Myometrial cell (primary cell): ENCODE measurements around the gene MCM3.

- RAMPAGE, long total RNA = no peak
Measured at GRCh38 chr6:47478733-47479069, 1.1 kb downstream of the CD2AP start.

DNA sequence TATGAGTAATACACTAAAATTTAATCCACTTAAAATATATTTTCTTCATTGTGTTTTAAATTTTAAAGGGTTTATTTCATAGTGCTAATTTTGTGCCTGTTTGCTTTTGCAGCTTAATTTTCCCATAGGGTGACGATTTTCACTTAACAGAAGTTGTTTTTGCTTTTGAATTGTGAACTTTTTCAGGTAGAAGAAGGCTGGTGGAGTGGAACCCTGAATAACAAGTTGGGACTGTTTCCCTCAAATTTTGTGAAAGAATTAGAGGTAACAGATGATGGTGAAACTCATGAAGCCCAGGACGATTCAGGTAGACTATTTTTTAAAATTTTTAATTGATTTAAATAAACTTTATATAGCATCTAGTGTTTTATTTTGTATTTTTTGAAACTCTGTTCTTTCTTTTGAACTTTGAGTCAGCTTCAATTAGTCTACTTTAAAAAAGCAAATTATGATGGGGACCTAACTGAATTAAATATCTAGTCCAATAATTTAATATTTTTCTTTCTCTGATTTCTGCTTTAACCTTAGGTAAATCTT, 76.9 kb downstream of the CD2AP start:
- RAMPAGE, long total RNA = no peak

GRCh38 chr6:47786812-47787148, 4.9 kb downstream of the OPN5 start:
- RAMPAGE, long total RNA = no peak

- RAMPAGE, long total RNA = no peak
Measured at GRCh38 chr6:48111647-48111976, 615 bp upstream of the PTCHD4 start.

DNA sequence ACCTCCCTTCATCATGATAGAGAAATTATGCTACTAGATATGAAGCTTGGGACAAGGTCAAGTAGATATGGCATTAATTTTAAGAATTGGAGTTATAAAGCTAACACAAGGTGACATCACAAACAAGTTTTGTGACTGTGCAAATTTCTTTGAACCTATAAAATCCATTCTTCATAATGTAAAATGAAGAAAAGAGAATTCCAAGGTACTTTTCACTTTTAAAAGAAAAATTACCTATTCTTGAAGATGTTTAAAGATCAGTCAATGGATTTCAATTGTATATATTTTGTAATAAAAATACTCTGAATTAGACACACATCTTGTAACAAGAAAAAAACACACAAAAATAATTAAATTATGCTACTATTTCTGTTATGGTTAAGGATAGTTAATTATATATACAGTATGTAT, 604.3 kb upstream of the PTCHD4 start:
- RAMPAGE, long total RNA = no peak

DNA sequence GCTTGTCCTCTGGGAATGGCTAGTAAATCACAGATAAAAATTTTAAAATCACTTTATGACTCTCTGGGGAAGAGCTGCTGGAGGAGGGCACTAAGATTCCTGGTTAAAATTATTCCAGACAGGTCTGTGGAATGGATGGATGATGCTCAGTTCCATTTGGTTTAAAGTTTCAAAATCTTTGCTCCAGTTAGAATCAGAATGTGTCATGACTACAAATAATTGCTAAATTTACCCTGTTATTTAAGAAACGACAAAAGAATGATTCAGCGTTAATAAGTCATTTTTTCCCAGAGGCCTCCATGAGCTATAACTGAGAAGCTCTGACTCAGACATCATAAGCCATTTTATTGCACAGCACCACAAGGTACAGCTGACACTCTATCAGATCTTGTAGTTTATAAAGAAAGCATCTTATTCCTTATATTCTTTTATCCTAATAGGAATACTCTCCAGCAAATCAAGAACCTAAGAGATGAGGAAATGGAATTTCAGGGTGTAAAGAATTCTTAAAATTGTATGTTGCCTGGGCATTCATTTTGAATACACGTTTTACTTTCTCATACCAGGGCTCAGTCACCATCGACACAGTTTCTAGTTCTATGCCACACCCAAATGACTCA, 636.1 kb downstream of the MMUT start:
- RAMPAGE, long total RNA = no peak

DNA sequence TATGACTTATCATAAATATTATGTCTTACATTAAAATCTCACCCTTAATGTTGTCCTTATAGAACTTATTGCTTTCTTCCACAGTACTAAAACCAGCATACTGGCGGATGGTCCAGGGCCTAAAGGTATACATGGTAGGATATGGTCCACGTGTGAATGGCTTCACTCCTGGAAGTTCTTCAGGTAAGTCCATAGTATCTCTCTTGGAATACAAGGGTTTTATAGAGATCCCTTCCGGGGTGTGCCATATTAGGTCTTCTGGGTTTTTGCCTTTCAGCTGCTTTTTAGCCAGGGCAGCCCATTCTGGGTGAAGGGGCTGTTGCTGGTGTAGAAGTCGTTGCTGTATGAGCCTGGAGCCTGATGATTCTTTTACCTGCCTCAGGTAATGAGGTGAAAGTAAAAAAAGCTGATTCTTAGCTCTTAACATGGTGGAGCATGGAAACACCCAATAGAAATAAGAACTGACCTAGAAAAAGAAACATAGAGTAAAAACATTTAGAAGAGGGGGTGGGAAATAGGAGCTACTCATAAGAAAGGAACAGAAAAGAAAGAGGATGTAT, 3.9 kb downstream of the MMUT start:
- RAMPAGE, long total RNA = no peak

DNA sequence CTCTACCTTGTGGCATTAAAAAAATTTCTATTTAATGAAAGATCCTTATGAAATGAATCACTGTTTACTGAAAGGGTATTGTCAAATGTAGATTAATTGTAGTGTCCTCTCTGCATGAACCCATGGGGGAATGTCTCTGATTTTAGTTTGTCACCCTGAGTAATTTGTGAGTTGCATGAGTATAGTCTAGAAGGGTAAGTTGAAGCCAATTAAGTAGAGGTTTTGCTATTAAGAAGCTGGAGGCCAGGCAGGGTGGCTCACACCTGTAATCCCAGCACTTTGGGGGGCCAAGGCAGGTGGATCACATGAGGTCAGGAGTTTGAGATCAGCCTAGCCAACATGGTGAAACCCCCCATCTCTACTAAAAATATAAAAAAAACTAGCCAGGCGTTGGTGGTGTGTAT, 1.2 kb downstream of the GLYATL3 start:
- RAMPAGE, long total RNA = no peak

GRCh38 chr6:49556370-49556862, 5.9 kb downstream of the C6orf141 start:
- RAMPAGE, long total RNA = no peak

DNA sequence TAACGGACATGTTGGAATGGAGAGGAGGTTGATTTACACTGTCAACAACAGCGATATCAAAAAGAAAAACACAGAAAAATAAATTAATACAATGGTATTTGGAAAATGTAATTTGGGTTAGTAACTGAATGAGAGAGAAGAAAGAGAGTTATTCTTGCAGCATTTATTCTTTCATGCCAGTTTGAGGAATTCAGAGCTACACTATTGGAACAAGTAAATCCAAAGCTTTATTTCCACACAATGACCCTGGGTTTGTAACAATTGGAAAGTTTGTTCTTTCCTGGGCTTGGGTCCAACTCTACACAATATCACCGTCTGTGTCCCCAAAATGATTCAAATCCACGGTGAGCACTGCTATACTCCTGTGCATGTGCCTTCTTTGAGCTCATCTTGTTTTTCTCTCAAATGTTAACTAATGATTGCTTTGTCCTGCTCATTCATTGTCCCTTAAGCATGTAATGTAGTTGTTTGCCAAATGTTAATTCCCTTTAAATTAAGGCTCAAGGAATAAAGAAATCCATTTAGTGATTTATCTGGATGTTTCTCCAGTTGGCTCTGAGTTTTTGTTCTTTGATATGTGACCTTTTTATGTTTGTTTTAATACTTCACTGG, 20.4 kb upstream of the CRISP3 start:
- RAMPAGE, long total RNA = no peak

GRCh38 chr6:50822110-50822814, 3.6 kb downstream of the TFAP2B start:
- RAMPAGE, long total RNA = no peak

DNA sequence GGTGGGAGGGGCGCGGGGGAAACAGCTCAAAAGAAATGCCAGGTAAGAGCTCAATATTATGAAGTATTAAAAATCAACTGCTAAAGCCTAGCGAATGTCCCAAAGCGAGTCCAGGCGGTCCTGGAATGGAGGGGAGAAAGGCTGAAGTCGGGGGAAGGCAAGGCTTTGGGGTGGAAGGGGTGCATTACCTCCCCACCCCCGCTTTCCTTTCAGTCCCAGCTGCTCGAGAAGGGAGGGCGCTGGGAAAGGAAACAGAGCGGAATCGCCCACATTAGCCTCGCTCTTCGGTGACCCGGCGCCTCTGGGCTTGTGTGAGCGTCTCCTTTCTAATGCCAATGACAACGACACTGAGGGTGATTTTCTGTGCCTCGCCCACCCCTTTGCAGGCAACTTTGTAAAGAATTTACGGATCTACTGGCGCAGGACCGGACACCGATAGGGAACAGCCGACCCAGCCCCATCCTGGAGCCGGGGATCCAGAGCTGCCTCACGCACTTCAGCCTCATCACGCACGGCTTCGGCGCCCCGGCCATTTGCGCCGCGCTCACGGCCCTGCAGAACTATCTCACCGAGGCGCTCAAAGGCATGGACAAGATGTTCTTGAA, 24.1 kb downstream of the TFAP2B start:
- RAMPAGE, long total RNA = no peak

- RAMPAGE, long total RNA = no peak
Measured at GRCh38 chr6:52267770-52268286, 16.7 kb downstream of the MCM3 start.

DNA sequence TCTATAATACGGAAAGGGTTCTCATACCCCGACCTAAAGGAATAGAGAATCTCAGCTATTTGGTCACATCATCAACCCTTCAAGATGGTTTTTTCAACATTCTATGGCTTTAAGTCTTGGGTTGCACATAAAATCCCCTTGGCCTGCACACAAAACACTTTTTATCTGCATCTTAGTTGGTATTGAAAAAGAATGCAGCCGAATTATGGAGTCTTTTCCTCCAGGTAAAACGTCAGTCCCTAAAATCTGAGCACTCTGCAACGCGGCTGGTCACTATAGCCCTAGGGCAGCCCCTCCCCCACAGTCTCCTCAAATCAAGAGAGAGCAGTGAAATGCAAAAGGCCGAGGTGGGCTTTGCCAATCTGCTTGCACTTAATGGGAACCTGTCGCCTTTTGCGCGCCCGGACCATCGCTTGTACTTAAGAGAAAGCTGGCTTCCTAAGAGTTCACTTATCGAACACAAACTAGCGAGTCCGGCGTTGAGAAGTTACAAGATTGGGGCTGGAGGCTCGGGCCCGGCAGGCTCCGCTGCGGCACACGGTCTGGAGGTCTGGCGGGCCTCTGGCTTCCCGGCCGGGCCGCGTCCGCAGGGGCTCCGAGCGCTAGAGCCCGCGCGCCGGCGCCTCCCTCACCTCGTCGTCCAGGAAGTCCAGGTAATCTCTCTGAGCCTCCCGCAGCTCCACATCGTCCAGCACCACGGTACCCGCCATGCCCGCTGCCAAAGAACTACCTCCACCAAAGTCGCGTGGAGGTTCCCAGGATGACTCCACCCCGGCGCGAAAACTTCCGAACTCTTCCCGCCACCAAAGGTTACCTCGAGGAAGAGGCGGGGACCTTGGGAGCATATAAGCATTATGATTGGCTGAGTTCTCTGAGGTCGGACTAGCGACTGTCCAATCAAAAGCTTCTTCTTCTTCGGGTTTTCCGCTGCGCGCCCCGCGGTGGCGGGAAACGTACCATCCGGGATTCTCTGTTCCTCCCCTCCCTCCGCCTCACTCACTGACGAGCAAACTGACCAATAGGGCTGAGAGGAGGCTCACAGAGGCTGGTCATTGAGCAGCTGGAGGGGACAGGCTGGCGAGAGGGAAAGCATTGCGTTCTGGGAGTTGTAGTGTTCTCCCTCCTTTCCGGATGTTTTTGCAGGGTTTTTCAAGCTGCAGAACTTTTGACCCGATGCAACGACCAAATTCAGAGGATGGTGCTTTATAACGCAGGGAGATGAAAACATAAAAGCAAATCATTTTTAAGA, at the start of gene MCM3:
Gene MCM3 (minus strand): TSS at position 778 of the 1,249 bp plus-strand sequence.
- RAMPAGE, long total RNA = start-site peak on the minus strand centred at position 760 of the sequence, 92 bp wide, 207 and 243 reads in 2 replicates

GRCh38 chr6:52390021-52390741, 28.2 kb downstream of the PAQR8 start:
- RAMPAGE, long total RNA = no peak

- RAMPAGE, long total RNA = no peak
Measured at GRCh38 chr6:52511959-52512696, 64.7 kb downstream of the TRAM2 start.

DNA sequence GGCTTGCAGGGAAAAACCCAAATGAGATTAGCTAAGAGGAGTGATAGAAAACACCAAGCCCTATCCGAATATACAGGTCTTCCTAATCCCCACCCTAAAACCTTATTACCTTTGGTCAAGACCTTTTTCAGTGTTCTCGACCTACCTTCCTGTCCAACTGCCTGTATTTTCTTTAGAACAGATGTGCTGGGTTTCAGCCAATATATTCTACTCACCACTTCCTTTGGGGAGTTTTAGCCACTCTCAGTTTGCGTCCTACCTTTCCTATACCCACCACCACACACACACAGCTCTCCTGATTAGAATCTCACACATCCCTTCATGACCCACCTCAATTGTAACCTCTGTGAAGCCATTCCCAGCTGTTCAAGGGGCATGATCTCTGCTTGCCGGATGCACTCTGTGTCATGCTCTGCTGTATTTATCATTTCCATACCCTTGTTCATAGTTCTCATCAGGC, 39.6 kb downstream of the TRAM2 start:
- RAMPAGE, long total RNA = no peak

DNA sequence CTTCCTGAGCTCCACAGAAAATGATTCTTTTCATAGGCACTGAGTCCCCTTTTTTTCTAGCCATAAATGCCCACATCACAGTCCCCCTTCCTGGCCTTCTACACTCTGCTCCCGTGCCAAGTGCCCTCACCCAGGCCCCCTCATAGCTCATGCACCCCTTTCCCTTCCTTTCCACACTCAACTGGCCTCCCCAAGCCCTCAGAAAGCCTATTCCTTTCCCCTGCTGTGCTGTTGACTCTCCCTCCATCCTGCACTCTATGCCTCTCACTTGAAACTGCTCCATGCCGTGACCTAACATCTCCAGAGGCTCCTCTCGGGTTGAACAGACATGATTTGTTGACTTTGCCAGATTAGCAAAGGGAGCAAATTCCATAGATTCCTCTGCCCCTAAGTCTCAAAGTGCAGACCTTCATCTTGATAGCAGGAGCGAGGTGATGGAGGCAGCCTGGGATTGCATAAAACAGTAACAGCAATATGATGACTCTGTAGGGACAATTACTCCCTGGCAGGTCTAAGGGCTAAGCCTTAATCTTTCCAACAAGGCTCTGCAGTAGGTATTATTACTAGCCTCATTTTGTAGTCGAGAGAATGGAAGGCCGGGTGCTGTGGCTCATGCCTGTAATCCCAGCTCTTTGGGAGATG, 12.2 kb upstream of the TRAM2 start:
- RAMPAGE, long total RNA = no peak

GRCh38 chr6:52640013-52640831, 30.7 kb upstream of the TMEM14A start:
- RAMPAGE, long total RNA = no peak

- RAMPAGE, long total RNA = no peak
Measured at GRCh38 chr6:52788328-52788806, 15.2 kb downstream of the GSTA1 start.